Thoracic aorta endothelial cell (primary cell): ENCODE measurements around a stretch of chr13.

DNA sequence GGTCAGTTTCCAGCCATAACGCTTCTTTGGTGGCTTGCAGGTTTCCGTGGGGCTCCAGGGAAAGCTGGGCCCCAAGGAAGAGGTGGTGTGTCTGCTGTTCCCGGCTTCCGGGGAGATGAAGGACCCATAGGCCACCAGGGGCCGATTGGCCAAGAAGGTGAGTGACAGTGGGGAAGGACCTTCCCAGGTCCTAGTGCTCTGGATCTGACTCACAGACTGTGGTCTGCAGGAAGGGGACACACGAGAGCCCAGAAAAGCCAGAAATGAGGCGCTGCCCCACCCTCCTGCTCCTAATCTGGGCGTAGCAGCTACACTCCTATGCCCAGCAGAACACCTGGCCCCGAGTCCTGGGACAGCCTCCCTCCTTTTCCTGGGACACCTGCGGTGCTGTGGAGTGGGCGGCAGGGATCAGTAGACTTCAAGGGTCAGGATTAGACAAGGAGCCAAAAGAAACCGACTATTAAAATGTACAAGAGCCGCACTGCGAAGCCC lies 57.4 kb downstream of the RAB20 start:
- CAGE, long polyA plus RNA = no peak

GRCh38 chr13:110538507-110539361 lies 22.8 kb downstream of the RAB20 start:
- CAGE, long polyA plus RNA = no peak

DNA sequence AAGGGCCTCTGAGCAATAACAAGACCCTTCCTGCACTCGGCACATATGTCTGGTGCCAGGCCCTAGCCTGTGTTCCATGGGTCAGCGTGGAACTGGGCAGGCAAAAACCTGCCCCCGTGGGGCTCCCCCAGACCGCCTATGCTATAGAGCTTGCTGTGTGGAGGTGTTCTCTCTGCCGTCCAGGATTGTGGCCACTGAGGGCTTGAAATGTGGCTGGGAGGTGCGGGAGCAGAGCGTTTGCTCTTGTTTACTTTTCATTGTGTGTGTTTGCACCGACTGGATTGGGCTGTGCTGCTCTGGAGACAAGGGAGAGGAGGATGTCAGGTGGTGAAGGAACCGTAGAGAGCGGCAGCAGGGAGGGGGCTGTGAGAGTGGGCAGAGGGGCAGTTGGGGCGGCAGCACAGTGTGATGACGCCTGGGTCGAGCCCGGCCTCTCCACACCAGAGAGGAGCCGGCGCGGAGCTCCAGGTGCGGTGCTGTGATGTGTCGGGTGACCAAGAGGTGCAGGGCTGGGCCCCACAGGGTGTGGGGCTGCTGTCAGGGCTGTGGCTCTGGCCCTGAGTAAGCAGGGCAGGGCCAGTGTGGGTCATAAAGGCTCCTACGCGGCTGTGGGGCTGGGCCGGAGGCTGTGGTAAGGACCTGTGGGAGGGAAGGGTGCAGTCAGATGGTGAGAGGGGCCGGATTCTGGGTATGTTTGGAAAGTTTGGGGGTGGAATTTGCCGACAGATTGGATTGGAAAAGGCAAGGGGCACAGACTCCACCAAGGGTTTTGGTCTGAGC lies 10.4 kb downstream of the NAXD start:
- CAGE, long polyA plus RNA = no peak

DNA sequence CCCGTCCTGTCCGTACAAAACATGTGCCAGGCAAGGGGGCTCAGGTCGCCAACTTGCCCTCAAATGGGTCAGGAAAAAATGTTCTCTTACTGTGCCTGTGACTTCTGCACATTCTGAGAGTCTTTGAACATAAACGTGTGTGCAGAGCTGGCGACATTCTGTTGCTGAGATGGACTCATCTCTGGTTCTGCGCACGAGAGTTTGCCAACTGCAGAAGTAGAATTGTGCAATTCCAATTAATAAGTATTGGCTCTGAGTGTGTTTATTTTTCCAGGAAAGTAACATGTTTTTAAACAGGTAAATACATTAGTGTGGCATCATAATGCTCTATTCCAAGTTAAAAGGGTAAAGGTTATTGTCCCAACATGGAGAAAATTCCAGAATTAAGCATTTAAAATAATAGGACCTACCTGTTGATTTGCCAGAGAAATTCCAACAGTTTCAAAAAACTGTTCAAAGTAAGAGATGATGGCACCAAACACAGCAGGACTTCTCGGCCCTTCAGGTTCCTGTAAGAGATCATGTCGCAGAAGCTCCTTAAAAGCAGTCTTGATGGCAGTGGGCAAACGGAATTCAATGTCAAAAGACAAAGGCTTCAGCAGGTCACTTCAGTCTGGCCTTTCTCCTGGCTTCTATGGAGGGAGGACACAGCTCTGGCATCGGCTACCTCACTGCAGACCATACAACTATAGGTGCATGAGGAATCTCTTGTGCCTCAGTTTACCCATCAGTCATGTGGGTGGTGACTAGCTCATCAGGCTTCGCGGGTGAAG lies 28.8 kb downstream of the NAXD start:
- CAGE, long polyA plus RNA = no peak

DNA sequence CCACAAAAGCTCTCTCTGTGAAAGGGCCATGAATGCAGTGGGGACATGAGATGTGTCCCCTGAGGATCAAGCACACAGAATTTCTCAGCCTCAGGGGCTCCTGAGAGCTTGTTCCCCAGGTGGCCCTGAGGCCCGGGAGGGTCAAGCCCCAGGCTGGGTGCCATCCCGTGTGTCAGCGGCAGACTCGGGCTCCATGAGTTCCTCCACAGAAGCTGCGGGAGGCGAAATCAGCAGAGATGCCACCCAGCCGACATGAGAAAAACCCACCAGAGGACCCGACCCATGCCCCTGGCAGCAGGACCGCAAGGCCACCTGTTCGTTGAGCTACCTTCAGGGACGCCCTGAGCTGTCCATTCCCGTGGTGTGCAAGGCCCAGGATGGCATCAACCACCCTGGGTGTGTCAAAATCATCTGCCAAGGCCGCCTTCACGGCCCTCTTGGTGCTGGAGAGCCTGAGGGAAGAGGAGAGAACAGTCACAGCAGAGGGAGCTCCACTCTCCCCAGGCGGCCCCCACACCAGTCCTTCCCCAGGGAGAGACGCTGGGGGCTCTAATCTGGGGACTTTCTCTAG lies 30.4 kb downstream of the NAXD start:
- CAGE, long polyA plus RNA = no peak

GRCh38 chr13:110665460-110666608 lies 40.1 kb downstream of the CARS2 start:
- CAGE, long polyA plus RNA = no peak

DNA sequence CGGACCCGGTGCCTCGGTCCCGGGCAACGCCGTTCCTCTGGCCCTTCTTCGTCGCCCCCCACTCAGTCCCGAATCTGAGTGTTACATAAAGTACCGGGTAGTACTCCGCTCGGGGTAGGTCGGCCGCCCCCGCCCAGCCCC lies 1.1 kb downstream of the ING1 start:
- CAGE, long polyA plus RNA = no peak

- CAGE, long polyA plus RNA = no peak
Measured at GRCh38 chr13:110714855-110715709, 1.6 kb downstream of the ING1 start.

DNA sequence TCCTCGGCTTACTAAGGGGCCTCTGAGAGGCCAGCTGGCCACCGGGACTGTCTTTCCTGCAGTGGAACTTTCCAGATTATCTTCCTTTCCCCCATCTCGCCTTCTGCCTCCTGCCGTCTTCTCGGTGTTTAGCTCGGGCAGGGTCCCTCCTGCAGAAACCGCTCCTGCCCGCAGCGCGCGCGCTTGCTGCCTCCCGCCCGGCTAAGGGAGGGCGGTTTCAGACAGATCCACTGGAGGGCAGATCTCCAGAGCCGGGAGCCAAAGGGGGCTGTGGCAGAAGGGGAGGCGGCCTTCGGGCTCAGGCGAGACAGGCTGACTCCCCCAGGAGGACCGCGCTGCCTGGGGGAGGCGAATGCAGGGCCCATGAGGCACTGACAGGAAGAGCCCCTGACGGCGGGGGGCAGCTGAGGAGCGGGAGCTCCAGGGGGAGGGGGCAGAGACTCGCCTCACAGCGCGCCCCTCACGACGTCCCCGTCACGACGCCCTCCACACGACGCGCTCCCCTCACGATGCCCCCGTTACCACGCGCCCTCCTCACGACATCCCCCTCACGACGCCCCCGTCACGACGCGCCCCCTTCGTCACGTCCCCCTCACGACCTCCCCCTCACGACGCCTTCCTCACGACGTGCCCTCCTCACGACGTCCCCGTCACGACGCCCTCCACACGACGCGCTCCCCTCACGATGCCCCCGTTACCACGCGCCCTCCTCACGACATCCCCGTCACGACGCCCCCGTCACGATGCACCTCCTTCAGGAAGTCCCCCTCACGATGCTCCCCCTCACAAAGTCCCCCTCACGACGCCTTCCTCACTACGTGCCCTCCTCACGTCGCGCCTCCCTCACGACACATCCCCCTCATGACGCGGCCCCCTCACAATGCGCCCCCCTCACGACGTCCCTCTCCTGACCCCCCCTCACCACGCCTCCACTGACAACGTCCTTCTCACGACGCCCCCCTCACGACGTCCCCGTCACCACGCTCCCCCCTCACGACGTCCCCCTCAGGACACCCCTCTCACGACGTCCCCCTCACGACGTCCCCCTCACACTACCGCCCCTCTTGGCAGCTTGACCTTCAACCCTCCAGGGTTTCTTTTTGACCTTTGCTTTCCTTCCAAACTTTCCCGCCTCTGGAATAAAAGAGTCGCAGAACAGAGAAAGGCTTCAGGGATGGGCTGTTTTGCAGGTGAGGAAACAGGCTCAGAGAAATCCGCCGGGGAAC lies 99.5 kb downstream of the ING1 start:
- CAGE, long polyA plus RNA = no peak

DNA sequence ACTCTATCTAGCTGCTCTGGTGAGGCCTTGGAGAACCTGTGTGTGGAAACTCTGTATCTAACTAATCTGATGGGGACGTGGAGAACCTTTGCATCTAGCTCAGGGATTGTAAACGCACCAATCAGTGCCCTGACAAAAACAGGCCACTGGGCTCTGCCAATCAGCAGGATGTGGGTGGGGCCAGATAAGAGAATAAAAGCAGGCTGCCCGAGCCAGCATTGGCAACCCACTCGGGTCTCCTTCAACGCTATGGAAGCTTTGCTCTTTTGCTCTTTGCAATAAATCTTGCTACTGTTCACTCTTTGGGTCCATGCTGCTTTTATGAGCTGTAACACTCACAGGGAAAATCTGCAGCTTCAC lies 93.0 kb downstream of the ANKRD10 start:
- CAGE, long polyA plus RNA = no peak

GRCh38 chr13:110868763-110869109 lies 46.1 kb downstream of the ANKRD10 start:
- CAGE, long polyA plus RNA = no peak

GRCh38 chr13:110888367-110889160 lies 26.3 kb downstream of the ANKRD10 start:
- CAGE, long polyA plus RNA = no peak

DNA sequence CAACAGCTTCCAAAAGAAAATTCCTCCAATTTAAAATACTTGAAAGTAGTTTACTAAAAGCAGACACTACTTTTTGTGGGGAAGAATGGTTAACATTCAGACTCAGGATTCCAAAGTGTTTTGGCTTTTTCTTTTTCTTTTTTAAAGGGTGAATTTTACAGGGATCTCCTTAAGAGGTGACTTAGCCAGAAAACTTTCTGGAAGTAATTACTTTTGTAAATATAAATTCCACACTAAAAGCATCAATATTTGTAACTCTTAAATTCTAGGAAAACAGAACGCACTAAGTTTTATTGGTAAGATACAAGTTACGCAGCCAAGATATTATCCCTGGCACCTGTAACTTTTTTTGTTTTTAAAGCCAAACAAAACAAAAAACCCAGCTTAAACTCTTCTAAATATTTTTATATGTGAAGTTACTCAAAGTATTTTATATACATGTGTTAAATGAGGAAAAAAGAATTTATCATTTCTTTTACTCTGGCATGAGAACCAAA lies 25.2 kb downstream of the ANKRD10 start:
- CAGE, long polyA plus RNA = no peak

GRCh38 chr13:111202750-111203252 lies 87.7 kb downstream of the ARHGEF7 start:
- CAGE, long polyA plus RNA = no peak

GRCh38 chr13:111209543-111209977 lies 94.5 kb downstream of the ARHGEF7 start:
- CAGE, long polyA plus RNA = no peak

DNA sequence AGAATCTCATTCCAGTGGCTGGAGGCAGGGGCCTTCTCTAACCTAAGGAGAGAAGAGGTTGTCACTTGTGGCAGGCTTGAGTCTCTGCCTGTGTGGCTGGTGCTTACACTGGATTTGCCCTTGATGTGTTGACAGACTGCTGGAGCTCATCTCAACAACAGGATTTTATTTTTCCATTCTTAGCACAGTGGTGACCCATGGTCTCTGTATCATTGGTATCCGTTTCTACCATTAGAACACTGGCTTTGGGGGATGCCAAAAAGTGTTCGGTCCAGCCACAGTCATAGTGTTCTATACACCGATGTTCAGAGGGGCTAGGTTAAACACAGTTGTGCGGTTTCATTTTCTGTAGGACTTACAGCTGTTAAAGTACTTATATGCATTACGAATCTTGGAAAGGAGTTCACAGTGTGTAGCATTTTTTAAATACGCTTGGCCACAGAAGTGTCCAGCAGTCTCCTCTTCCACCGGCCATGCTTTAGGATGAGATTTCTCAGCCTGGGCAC lies 41.6 kb upstream of the TEX29 start:
- CAGE, long polyA plus RNA = no peak

DNA sequence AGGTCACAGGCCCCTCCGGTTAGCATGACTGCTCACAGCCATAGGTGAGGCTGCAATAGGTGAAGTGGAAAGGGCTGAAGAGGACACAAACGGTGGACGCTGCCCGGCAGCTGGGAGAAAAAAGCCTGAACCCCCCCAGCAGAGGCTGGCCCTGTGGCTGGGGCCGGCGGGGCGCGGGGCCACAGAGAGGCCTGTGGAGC lies 325.4 kb downstream of the TEX29 start:
- CAGE, long polyA plus RNA = no peak

GRCh38 chr13:111658149-111658552 lies 337.7 kb downstream of the TEX29 start:
- CAGE, long polyA plus RNA = no peak

GRCh38 chr13:111844431-111844731 lies 222.6 kb upstream of the SOX1 start:
- CAGE, long polyA plus RNA = no peak

- CAGE, long polyA plus RNA = no peak
Measured at GRCh38 chr13:112249266-112249793, 126.8 kb upstream of the SPACA7 start.